SEM (cell line): ENCODE data around the gene SET.

- PRO-cap, result no peak
These were observed 4.9 kb downstream of the NAIF1 start for GRCh38 chr9:128062059-128062718.

GRCh38 chr9:128099688-128100773, 27.5 kb downstream of the PTGES2 start:
- PRO-cap, result no peak

DNA sequence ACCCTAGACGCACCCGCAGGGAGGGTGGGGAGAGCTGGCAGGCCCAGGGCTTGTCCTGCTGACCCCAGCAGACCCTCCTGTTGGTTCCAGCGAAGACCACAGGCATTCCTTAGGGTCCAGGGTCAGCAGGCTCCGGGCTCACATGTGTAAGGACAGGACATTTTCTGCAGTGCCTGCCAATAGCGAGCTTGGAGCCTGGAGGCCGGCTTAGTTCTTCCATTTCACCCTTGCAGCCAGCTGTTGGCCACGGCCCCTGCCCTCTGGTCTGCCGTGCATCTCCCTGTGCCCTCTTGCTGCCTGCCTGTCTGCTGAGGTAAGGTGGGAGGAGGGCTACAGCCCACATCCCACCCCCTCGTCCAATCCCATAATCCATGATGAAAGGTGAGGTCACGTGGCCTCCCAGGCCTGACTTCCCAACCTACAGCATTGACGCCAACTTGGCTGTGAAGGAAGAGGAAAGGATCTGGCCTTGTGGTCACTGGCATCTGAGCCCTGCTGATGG, 19.9 kb downstream of the PTGES2 start:
- PRO-cap, result no peak

- PRO-cap, result bidirectional peak, plus-strand start at chr9:128127956, minus-strand start at chr9:128127970; bidirectional peak, plus-strand start at chr9:128128315, minus-strand start at chr9:128128144
These were observed 567 bp upstream of the PTGES2 start for GRCh38 chr9:128127842-128128750.

- PRO-cap, result no peak
These were observed 5.8 kb downstream of the CIZ1 start for GRCh38 chr9:128185499-128186009.

DNA sequence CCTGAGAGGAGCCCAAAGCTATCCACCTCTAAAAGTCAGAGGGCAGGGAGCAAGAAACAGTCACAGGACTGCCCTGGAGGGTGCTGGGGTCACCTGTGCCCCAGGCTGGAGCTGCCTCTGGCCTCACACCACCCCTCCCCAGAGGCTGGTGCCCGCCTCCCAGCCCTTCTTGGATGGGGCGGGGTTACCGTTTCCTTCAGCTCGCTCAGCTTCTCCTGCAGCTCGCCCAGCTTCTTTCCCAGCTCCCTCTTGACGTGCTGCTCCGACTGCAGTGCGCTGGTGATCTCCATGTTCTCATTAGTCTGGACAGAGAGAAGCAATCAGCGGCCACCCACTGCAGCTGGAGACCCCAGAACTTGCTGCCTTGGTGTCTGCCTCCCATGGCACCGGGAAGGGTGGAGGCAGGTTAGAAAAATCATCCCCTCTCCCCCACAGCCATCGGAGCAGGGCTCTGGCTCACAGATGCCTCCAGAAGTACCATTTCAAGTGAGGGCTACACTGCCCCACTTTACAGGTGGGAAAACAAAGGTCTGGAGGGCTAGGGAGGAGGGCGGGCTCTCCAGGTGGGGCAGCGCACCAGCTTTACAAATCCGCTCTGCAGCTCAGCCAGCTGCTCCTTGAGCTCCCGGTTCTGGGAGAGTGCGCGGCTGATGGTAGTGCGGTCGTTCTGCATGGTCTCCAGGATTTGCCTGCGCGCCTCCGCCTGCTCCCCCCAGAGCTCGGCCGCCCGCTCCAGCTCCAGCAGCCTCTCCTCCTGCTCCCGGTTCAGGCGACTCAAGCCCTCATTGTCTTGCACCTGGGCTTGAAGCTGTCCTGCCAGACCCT, 15.7 kb downstream of the GOLGA2 start:
- PRO-cap, result no peak

DNA sequence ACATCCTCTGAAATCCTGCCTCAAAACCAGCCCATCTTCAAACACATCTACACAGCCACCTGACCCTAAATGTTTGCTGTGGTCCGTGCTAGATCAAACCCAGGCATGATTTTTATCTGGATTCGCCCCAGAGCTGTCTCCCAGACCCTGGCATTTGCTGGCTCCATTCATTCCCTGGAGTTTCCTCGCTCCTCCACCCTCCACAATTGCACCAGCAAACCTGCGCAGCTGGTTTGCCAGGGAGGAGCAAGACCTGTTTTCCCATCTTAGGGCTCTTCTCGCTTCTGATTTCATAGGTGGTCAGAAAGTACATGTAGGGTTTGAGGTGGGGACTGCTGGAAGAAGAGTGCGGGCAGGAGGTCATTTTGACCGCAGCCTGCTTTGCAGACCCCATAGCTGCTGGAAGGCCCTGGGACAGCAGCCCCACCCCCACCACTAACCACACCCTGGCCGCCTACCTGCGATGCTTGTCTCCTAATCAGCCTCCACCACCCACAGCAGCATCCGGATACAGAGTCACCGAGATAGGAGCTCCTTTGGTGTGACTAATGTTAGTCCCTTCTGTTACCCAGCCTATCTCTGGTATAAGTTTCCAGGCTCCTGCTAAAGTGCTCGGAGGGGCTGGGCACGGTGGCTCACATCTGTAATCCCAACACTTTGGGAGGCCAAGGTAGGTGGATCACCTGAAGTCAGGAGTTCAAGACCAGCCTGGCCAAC, 22.8 kb downstream of the SWI5 start:
- PRO-cap, result no peak

DNA sequence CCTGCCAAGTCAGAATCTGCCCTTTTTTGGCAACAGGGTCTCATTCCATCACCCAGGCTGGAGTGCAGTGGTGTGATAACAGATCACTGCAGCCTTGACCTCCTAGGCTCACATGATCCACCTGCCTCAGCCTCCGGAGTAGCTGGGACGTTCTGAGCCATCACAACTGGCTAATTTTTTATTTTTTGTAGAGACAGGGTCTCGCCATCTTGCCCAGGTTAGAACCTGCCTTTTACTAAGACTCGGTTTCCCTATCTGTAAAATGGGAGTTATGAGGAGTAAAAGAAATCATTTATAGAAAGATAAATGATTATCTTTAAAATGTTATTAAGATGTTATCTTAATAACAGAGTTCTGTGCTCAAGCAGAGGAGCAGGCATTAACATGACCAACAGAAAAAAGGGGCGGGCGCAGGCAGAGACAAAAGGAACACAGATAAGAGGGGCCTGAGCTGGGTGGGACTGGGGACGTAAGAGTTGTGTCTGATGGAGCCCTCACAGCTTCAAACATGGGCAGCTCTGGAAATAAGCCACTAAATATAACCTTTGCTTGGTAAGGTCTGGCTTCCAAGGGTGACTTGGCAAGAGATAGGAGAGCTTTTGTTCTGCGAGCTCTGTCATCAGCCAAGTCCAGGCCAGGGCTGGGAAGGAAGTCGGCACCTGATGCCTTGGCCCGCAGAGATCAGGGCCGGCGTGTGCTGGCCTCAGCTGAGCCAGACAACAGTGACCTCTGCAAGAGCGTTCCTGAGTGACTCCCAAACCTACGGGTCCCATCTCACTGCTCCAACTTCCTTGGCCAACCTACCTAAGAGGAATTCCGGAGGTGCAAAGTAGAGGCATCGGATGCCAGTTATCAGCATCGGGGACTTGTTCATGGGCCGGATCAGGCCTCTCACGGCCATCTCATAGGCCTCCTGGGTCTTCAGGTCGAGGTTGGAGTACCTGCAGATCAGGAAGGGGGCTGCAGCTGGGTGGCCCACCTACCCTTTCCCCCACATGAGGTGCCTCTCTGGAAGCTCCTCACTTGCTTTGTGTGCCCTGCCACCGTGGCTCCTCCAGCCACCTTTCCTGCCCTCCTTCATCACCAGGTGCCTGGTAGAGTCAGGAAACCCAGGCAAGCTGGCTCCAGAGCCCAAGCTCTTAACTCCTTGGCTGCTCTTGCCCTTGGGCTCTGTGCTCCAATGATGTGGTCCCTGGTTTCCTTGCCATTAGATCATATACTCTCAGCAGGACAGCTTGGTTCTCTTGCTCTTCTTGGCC, 11.7 kb downstream of the TRUB2 start:
- PRO-cap, result no peak

DNA sequence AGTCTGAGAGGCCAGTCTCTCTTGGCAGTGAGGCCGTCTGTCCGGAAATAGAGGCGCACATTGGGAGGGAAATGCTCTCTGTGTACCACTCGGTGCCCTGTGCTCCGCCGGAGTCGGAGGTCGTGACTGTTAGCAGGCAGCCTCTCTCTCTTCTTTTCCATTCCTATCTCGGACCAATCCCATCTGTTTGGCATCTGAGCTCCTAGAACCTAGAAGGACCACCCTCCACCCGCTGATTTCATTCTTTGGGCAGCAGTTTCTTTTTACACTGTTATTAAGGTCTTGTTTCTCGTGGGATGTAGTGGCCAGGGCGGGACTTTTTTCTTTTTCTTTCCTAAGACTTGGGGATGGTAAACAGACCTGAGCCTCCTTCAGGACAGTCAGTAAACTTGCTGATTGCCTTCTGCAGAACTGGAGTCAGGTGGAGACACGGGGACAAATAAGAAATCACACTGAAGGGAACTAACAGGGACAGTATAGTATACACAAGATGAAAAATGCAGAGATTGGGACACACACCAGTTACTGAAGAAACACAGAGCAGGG, 456 bp downstream of the URM1 start:
- PRO-cap, result bidirectional peak, plus-strand start at position 88 of the sequence, minus-strand start at position 49 of the sequence; unidirectional peak, minus-strand start at position 247 of the sequence

DNA sequence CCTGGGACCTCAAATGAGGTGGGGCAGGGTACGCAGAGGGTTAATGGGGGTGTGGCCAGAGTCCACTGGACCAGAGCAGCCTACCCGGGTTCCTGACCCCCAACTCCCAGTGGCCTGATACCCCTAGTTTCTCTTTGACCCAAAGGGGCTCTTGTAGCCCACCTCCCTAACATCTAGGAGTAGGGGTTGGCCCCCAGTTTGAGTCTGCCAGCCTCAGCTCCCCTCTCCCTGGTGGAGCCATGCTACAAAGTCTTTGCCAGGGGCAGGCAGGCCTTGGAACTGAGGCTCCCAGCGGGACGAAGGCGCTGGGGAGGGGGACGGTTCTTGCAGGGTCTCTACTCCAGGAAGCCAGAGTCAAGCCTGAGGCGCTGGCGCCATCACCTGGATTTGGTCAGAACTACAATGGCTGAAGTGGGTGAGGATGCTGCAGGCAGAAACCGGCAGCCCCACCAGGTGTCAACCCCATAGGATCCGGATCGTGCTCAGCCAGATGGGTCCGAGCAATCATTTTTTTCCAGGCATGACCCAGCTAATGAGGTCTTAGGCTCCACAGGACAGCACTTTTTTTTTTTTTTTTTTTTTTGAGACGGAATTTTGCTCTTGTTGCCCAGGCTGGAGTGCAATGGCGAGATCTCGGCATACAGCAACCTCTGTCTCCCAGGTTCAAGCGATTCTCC, 8.3 kb upstream of the CERCAM start:
- PRO-cap, result no peak

DNA sequence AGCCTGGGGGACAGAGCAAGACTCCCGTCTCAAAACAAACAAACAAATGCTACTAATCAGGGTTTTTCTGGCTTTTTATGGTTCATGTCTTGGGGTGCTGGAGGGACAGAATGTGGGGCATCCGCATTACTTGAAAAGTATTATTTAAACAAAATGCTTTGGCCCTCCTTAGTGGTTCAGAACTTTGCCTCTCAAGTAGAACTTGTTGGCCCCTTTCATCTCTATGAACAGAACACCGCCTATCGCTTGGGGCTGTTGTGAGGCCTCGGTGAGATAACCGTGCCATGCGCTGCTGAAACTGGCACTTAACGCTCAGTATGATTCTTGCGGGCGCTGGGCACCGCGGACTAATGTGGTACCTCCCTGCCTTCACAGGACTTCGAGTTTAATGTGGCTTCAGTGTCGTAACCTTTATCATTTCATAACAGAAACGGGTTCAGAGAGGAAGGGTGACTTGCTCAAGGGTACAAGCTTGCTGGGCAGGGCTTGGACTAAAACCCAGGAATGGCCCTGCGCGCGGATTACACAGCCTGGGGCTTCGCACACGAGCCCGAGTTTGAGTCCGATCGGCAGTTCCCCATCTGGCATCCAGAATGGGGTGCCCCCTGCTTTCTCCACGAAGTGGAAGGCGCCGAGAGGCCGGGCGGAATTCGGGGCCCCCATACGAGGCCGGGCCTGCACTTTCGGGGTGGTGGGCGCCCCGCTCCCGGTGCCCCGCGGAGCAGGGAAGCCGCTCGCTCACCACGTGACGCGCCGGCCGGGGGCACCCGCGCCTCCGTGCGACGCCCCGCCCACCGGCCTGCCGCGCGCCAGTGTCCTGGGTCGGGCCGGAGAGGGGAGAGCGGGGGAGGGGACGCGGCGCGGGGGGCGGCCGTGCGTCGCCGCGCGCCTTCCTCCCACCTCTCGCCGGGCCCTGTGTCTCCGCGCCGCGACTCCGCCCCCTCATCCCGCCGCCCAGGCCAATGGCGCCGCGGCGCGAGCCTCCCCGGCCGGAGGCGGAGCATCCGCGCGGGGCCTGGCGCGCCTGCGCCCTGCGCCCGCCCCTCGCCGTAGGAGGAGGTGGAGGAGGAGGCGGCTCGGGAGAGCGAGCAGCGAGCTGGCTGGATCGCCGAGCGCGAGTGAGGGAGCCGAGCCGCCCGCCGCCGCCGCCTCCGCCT, at the start of gene SET:
SET (plus strand) TSS at position 1,042 of the 1,157 bp plus-strand sequence.
- PRO-cap, result unidirectional peak, plus-strand start at position 422 of the sequence; bidirectional peak, plus-strand start at position 1,082 of the sequence, minus-strand start at position 917 of the sequence

DNA sequence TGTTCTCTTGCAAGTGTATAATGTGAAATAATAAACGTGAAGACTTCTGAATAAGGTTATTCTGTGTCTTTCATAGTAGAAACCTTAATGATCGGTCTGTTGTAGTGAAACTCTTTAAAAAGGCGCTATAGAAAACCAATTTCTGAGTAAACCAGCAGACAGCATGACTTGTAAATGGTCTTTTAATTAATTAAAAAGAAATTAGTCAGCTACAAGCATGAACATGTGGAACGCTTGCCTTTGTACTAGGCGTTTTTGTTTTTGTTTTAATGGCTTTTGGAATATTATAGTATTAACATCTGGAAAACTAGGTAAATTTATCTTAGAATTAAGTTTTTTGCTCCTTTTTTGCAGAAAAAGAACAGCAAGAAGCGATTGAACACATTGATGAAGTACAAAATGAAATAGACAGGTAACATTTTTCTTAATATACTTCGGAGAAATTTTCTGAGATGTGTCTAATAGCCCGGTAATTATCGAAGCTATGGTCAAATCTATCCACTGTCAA, 1.8 kb downstream of the SET start:
- PRO-cap, result no peak

DNA sequence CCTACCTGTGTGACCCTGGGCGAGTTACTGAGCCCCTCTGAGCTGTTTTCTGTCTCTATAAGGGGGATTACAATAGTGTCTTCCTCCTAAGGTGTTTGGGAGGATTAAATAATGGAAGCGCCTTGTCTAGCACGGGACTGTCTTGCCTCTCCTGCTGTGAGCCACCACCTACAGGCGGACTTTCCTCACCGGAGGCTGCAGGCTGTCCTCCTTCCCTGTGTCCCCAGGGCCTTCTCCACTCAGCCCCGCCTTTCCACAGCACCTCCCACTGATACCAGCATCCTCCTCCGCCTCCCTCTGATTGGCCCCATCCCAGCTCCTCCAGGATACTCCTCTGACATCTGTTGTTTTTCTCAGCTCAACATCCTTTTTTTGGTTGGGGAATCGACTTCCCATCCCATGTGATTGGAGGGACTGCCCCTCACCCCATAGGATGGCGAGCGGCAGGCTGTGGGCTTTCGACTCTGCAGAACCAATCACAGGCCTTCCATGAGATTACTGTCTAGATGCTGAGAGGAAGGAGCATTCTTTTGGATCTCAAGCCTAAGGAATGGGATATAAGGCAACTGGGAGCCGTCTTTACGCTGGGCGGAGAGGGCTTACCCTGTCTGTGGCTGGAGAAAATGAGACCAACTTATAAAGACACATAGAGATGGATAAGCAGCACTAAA, 915 bp upstream of the ZDHHC12 start:
- PRO-cap, result bidirectional peak, plus-strand start at position 529 of the sequence, minus-strand start at position 183 of the sequence

DNA sequence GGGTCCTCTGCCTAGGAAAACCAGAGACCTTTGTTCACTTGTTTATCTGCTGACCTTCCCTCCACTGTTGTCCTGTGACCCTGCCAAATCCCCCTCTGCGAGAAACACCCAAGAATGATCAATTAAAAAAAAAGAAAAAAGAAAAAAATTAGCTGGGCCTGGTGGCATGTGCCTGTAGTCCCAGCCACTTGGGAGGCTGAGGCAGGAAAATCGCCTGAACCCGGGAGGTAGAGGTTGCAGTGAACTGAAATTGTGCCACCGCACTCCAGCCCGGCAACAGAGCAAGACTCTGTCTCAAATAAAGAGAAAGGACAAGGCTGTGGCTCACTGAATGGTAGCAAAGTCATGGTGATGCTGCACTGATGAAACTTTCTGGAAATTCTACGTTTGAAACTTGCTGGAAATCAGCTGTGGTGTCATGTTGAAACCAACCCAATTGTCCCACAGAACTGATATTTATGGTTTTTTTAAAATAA, 6.0 kb upstream of the TBC1D13 start:
- PRO-cap, result no peak

DNA sequence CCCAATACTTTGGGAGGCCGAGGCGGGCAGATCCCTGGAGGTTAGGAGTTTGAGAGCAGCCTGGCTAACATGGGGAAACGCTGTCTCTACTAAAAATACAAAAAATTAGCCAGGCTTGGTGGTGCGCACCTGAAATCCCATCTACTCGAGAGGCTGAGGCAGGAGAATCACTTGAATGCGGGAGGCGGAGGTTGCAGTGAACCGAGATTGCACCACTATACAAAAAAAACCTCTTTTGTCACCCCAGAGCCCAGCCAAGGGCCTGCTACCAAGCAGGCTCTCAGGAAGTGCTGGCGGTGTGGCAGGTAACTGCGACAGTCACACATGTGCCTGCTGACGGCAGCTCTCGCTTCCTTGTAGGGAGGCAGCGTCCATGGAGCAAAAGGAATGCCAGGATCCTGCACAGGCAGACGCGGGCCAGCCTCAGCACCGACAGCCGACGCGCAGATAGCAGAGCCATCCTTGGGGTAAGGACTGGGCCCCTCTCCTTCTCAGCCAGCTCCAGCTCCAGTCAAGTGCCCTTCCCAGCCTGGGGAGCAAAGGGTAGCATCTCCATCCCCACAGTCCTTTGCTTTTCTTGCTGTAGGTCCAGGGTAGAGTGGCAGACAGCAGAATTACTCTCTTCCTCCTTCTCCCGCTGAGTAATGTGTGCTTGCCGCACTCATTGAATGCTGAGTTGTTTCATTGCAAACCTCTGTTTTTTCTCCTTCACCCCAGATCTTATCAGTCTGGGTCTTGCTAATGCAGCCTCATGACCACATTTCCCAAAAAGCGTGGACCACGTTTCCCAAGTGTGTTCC, 3.9 kb downstream of the LRRC8A start:
- PRO-cap, result no peak

DNA sequence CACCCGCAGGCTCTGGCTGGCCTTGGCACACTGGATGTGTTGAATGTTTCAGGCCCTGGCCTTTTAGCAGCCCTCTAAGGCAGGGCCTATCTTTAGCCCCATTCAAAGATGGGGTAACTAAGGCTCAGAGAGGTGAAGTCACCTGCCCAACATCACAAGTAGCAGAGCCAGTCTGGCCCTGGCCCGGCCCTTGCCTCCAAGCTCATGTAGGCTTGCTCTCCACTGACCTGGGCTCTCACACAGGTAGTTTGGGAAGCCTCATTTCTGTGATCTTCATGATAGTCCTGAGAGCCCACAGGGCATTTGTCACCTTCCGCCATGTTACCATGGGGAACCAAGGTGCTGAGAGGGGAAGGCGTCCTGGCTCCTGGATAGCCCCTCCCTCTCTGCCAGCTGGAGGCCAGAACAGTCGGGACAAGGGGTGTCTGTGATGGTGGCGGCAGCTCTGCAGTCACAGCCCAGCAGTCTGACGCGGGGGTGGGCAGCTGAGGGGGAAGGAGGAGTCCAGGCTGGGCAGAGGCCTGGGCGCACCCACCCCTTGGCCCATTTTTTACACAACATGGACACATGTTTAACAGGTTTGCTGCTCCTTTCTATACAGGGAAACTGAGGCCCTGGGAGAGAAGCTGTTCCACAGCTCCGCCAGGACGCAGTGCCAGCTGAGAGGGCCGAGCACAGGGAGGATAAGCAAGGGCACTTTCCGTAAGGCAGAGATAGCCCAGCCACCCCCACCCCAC, 16.8 kb downstream of the LRRC8A start:
- PRO-cap, result no peak

DNA sequence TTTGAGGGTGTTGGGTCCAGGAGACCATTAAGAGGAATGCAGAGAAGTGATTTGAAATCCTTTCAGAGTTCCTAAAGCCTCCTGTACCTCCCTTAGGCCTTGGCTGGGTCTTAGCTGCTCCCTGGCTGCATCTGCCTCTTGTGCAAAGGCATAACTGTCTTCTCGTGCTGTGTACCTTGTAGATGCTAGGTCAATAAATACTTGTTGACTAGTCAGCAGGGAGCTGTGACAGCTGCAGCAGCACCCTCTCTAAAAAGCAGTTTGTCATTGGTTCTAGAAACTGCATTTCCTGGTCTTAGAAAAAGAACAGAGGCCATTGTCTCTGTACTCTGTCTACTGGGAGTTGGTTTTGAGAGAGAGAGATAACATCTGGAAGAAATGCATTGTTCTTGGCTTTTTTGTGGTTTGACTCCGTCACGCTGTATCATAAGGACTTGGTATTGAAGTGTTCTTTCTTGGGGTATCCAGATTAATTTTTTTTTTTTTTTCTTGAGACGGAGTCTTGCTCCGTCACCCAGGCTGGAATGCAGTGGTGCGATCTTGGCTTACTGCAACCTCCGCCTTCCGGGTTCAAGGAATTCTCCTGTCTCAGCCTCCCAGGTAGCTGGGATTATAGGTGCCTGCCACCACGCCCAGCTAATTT, 32.3 kb downstream of the SH3GLB2 start:
- PRO-cap, result unidirectional peak, minus-strand start at position 156 of the sequence

DNA sequence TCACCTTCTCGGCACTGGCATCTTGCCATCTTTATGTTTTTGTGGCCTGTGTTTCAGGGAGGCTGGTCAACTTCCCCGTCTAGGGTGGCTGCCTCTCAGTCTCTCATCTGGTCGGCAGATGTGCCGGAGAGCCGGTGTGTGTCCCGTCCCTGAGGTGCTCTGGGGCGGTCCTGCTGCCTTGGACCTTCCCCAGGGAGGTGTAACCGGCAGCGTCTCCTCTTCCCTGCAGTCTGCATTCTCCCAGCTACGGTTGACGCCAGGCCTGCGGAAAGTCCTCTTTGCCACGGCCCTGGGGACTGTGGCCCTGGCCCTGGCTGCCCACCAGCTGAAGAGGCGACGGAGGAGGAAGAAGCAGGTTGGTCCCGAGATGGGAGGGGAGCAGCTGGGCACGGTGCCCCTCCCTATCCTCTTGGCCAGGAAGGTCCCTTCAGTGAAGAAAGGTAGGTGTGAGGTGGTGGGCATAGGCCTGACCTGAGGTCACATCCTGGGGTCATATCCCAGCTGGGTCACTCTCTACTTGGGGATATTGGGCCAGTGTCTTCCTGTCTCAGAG, 5.7 kb downstream of the MIGA2 start:
- PRO-cap, result bidirectional peak, plus-strand start at position 228 of the sequence, minus-strand start outside the sequence

DNA sequence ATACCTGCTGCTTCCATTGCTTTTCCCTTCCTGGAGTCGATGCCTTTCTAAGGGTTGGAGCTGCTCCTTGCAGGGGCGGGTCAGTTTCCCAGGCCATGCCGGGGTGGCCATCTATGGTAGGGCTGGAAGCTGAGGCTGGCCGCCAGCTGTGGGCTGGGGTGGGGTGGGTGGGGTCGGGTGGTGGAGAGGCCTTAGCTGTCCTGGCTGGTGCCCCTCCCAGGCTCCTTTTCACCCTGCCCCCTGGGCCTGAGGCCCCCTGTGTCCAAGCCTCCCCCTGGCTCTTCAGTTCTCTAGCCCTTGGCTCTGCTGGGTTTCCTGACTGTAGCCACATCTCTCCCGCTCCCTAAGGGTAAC, 30.3 kb downstream of the IER5L start:
- PRO-cap, result no peak

DNA sequence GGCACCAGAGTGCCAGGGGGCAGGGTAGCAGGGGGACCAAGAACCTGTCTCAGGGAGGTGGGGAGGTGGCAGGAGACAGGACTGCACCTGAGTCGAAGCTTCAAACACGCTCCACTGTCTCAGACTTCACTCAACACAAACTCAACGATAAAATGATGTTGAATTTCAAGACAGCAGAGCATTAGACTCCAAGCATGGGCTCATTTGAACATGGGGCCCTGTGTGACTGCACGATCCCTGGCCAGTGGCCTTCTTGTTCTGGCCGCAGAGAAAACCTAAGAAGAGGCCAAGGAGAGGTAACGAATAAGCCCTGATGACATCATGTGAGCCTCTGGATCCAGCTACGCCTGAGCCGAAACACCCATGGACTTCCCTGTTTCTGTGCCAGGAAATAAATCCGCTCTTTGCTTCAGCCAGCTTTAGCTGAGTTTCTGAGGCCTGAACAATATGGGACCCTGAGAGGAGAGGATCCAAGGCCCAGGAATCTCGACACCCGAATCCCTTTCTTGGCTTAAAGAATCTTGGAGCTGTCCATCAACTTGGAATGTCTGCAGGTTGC, 13.9 kb downstream of the IER5L start:
- PRO-cap, result no peak